Kidney epithelial cell (primary cell): ENCODE measurements around a stretch of chr3.

DNA sequence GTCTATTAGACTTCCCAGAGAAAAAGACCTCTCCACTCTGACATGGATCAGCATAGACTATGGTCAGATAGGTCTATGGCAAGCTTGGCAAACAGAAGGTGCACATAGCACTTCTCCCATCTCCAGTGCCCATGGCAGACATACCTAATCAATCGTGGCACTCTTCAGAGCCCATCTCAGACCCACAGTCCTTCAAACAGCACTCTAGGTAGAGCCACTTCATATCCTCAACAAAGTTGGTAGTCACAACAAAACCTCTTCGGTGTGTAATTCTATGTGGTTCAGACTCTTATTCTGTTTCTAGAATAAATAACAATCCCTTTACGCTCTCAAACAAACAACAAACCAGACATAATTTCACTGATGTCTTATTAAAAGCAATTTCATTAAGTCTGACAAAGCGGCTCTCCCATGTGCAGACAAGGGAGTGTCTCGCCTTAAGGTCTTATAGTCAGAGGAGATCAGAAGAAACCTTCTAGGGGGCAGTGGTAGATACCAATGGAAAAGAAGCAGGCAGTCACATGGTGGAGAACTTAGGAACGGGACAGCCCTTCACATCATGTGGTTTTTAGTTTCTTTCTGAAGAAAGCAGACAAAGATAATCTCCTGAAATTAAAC lies 483.4 kb downstream of the FOXP1 start:
- RAMPAGE, long total RNA = no peak
- RRBS = no CpG with 5 or more reads among the region's 6 CpGs

DNA sequence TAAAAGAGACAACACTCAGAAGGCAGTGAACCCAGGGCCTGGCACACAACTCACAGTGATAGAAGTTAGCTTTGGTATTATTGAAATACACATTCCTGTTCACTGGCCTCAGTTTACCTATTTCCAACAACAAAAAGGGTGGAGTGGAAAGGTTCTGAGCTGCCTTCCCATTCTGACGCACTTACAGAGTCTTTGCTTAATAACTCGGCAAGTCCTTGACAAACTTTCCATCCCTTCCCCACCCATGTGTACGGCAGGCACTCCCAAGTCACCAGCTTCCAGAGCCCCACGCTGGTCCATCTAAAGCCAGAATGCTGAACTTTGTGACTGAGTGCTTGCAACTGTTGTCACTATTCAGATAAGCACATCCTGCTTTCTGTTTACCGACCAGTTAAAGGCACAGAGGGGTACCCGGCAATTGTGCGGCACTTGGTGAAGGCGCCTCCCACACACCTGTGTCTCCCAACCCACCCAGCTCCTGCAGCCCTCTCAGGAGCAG lies 430.7 kb downstream of the FOXP1 start:
- RAMPAGE, long total RNA = no peak
- RRBS = no CpG with 5 or more reads among the region's 8 CpGs

DNA sequence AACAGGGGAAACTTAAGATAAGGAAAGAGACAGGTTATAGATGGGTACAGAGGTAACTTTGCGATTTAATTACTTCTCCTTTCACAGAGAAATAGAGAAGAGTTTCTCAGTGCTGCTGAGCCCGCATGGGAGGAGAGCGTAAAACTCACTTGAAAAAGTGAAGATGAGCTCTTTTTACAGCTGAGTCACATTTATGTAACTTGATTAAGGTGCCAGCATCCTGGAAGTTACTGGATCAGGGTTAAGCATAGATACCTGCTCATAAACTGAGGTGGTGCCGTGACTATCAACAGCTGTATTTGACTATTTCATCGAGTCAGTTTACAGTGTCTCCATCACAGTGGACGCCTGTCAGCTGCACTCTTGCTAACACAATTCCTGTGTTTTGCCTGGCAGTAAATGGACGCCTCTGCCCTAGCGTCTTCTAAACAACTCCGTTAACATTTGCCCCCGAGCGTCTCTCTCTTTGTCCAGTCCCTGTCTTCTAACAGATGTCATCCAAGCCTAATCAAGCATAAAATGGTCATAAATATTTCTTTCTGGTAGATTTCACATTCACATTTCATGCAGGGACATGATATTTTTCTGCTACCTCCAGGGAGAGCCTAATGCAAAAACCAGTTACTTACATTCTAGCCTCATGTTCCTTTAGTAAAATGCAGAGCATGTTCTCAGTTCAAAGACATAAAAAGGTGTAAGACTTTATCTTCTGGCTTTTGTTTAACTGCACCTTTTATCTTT lies 414.5 kb downstream of the FOXP1 start:
- RAMPAGE, long total RNA = no peak
- RRBS = no CpG with 5 or more reads among the region's 11 CpGs

GRCh38 chr3:71171325-71171852 lies 412.1 kb downstream of the FOXP1 start:
- RAMPAGE, long total RNA = no peak
- RRBS = no CpG with 5 or more reads among the region's 9 CpGs

GRCh38 chr3:71216283-71216952 lies 367.1 kb downstream of the FOXP1 start:
- RAMPAGE, long total RNA = no peak
- RRBS = no CpG with 5 or more reads among the region's 6 CpGs

- RAMPAGE, long total RNA = no peak
- RRBS = no CpG with 5 or more reads among the region's 4 CpGs
These were observed 278.9 kb downstream of the FOXP1 start for GRCh38 chr3:71304408-71305152.

- RAMPAGE, long total RNA = no peak
- RRBS = no CpG with 5 or more reads among the region's 8 CpGs
These were observed 211.2 kb downstream of the FOXP1 start for GRCh38 chr3:71372291-71372810.

DNA sequence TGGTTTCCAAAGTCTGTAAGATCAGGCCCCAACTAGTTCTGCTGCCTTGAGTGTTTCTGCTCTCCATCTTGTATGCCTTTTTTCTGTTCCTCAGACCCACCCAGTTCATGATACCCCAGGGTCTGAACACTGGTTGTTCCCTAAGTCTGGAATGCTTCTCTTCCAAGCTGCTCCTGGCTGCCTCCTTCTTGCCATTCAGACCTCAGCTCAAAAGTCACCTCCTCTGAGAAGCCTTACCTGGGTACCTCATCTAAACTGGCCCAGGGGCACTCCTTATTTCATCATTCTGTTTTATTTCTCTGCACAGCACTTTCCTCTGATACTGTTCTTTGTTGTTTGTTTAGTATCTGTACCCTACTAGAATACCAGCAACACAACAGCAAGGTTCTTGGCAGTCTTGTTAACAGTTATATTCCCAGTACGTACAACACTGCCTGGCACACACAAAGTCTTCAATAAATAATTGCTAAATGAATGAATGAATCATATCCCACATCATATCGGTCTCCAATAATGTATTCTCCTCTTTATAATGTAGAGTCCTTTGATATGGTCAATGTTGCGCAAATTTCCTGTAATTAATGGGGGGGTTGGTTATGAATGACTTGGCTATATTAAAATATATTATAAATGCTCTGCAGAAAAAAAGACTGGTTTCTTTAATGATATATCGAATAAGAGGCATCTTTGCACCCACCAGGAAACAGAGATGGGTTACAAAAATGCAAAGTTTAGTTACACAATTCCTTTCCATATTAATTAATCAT lies 188.1 kb downstream of the FOXP1 start:
- RAMPAGE, long total RNA = no peak
- RRBS = no CpG with 5 or more reads among the region's 4 CpGs

DNA sequence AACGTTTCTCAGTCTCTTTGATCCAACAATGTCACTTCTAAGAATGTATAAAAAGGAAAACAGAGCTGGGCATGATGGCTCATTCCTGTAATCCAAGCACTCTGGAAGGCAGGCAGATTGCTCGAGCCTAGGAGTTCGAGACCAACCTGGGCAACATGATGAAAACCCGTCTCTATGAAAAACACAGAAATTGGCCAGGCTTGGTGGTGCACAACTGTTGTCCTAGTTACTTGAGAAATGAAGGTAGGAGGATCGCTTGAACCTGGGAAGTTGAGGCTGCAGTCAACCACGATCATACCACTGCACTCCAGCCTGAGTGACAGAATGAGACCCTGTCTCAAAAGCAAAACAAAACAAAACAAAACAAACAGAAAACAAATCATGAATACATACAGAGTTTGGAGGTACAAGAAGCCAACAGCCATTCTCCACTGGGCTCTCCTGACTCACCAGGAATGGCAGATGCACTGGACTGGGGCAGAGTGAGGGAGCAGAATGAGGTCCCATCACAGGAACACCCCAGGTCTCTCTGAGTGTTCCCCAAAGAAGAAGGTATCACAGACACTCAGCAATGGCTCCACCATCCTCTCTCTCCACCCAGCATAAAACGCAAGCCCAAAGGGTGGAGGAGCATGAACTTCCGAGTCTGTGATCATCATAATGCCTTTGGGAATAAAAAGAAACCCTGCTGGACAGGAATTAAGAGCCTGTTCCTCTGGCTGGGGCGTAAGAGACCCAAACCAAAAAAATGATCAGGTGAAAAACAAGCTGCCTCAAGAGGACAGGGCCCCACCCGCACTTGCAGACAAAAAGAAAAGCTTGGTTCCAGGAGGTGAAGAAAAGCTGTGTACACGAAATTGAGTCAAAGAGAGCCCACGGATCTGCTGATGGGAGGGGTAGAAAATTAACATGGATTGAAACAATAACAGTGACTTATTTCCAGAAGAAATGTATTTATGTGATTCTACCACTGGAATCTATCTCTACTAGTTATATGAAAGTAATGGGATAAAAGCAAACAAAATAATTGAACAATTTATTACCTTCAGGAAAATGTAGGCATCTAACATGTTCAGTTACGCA lies 146.1 kb downstream of the FOXP1 start:
- RAMPAGE, long total RNA = no peak
- RRBS = no CpG with 5 or more reads among the region's 13 CpGs

GRCh38 chr3:71455966-71456563 lies 127.5 kb downstream of the FOXP1 start:
- RAMPAGE, long total RNA = no peak
- RRBS = no CpG with 5 or more reads among the region's 5 CpGs

DNA sequence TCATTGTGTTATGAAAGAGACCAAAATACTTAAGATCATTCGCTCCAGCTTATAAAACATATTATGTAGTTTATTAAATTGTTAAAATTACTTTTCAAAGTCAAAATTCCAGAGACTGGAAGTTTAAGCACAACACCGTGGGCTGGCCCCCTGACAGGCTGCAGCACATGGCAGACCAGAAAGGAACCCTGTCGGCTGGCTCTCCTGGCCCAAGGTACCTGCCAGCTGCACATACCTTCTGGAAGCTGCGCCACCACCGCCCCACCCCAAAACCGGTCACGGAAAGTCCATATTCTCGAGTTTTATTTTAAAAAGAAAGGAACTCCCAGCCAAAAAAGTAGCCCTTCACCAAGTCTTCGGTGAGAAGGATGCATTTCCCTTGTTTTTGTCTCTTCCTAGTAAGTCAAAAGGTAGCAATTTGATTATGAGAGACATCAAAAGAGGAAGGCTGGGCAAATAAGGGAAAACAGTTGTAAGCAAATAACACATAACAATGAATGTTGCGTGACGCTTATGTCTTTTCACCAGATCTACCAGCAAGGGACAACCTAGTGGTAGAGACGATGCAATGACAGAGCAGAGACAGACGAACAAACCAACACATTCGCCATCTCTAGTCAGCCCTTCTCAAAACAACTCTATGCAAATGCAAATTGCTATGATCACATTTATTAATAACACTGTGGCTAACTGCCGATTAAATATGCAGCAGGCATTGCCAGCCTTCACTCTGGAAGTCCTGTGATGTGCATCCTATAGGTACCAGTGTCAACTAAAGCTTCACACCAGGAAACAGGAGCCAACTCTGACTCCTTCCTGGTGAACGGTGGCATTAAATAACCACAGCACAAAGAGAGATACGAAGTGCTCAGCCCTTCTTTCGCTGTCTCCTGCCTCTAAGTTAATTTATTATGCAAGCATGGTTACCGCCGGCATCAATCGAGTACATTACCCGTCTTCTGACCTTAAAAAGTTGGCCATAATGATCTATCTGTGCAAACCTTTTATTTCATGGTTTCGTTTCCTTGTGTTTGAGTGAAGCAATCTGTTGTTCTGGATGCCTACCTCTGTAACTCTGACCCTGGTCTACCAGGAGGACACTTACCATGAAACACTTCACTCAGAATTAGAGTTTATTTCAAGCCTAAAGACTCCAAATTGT lies 94.3 kb downstream of the FOXP1 start:
- RAMPAGE, long total RNA = no peak
- RRBS = no CpG with 5 or more reads among the region's 23 CpGs

DNA sequence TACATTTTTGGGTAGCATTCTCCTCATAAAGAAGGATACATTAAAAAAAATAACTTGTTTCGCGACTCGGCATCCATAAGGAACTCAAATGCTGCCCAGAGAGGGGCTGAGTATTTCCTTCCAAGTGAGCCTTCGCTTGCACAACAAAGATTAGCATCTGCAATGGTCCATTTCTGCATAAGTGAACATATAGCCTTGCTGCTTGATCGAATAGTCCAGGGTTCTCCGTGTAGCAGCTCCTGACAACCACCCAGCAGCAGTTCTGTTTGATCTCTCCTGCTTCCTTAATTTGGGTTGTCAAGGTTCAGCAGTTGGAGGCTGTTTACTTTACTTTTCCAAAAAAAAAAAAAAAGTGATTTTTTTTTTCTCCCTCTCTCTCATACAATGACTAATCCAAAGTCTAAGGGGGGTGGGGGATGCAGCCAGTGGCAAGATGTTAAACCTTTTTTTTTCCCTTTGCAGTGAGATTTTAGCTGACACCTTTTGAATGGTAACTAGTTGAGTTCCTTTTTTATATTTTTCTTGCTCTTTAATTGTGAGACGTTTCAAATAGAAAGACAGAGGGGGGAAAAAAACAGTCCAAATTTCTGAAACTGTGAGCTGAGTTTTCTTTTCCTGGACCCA lies 3.6 kb downstream of the FOXP1 start:
- RAMPAGE, long total RNA = no peak
- RRBS = no CpG with 5 or more reads among the region's 7 CpGs

DNA sequence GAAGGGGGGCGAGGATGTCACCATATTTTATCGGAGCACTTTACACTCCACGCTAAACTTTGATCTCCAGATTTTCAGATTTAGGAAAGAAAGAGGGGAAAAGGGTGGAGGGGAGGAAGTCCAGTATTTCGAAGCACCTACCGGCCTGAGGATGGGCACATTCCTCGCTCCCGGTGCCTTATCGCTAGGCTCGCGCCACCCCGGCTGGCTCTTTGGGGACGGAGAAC lies 2.4 kb downstream of the FOXP1 start:
- RAMPAGE, long total RNA = no peak
- RRBS = under 1% methylated on average over 2 of the region's 12 CpGs

DNA sequence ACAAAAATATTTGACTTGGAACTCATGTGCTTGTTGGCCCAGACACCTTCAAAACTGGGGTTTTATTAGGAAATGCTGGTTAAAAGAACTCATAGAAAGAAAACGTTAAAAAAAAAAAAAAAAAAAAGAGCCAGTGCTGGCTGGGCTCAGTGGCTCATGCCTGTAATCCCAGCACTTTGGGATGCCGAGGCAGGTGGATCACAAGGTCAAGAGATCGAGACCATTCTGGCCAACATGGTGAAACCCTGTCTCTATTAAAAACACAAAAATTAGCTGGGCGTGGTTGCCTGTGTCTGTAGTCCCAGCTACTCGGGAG lies 31.5 kb upstream of the FOXP1 start:
- RAMPAGE, long total RNA = no peak
- RRBS = no CpG with 5 or more reads among the region's 5 CpGs

GRCh38 chr3:71693617-71694106 lies 31.5 kb downstream of the EIF4E3 start:
- RAMPAGE, long total RNA = no peak
- RRBS = no CpG with 5 or more reads among the region's 8 CpGs

DNA sequence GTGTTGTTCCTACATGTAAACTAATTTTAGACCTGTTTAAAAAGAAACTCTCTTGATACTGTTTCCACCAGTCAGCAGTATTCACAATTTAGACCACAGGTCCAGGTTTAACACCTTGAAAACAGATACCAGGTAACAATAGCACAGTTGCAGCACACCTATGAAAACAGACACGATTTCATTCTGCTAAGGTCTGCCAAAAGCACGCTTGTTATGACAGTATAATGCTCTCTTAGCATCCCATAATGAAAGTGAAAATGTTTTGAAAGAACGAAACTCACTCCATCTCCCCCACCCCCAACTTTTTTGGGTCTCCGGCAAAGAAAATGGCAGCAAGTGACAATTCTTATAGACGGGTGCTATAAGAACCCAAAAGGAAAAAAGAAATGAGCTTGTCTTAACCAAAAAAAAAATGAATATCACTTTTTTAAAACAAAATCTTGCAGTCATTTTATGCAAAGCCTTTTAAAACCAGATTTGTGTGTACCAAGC lies 1.6 kb downstream of the EIF4E3 start:
- RAMPAGE, long total RNA = no peak
- RRBS = no CpG with 5 or more reads among the region's 5 CpGs

GRCh38 chr3:72185922-72186650 lies 401.1 kb upstream of the PROK2 start:
- RAMPAGE, long total RNA = no peak
- RRBS = no CpG with 5 or more reads among the region's 7 CpGs

DNA sequence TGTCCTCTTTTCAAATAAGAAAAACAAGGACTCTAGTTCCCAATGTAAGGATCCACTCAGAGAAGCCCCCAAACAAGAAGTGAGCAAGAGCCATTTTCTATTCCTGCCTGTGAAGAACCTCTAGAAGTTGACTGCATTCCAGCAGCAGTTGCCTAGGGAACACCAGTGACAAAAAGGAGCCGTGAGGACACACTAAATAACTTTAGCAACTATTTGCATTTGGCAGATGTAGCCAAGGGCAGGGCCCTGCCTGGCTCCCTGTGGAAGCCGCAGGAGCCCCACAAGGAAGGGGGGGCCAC lies 470.2 kb upstream of the PROK2 start:
- RAMPAGE, long total RNA = no peak
- RRBS = no CpG with 5 or more reads among the region's 2 CpGs

- RAMPAGE, long total RNA = no peak
- RRBS = no CpG with 5 or more reads among the region's 15 CpGs
These were observed 529.8 kb downstream of the SHQ1 start for GRCh38 chr3:72318341-72318960.

GRCh38 chr3:72938270-72939173 lies 50.7 kb downstream of the GXYLT2 start:
- RAMPAGE, long total RNA = no peak
- RRBS = no CpG with 5 or more reads among the region's 5 CpGs